A375 (cell line): ENCODE measurements around a stretch of chr15.

DNA sequence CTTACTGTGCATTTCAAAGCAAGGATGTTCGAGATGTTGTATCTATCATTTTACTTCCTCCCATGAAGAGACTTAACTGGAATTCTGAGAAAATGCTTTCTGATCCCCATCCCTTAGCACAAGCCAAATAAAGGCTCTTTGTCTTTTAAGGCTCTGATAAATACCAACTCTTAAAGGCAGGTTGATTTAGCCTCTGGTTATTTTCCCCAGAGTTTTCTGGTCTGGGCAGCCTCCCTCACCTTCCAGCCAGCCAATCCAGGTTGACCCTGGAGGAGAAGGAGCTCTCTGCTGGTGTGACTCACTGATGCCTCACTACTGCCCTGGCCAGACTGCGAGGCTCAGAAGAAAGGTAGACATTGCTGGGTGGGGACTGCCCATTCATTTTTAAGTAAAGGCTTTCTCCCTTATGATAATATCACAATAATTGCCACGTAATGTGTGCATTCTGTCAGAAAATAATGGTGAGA lies 37.1 kb downstream of the SLCO3A1 start:
- RAMPAGE, long total RNA: no peak

DNA sequence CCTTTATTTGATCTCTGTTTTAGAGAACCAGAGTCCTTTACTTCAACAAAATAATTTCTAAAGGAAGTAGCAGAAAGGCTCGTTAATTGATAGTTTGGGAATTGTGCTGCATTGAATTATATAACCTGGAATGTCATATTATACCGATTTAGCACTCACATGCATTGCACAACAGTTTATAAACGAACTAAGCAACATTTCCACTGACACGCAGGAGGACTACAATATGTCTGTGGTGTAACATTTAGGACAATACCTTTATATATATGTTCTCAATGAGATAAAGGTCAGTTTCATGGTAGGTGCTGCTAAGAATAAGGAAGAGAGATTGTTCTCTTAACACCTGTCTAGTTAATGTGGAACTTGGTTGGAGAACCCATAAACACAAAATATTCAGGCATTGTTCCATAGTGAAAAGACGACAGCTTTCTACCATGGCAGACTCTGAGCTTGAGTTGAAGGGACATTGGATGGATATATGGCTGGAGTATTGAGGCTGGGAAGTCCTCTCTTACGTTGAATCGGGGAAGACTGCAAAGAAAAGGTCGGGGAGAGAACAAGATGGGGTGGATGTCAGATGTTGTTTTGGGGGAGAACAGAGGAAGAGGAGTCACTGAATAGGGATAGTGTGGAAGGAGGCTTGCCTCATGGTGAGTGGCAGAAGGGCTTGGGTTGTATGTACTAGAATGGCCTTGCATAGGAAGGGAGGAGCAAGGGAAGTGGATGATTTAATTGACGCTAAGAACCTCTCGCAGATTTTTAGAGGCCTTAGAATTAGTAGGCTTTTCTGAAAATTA lies 153.6 kb downstream of the SLCO3A1 start:
- RAMPAGE, long total RNA: no peak

GRCh38 chr15:92101590-92102160 lies 248.2 kb downstream of the SLCO3A1 start:
- RAMPAGE, long total RNA: no peak

DNA sequence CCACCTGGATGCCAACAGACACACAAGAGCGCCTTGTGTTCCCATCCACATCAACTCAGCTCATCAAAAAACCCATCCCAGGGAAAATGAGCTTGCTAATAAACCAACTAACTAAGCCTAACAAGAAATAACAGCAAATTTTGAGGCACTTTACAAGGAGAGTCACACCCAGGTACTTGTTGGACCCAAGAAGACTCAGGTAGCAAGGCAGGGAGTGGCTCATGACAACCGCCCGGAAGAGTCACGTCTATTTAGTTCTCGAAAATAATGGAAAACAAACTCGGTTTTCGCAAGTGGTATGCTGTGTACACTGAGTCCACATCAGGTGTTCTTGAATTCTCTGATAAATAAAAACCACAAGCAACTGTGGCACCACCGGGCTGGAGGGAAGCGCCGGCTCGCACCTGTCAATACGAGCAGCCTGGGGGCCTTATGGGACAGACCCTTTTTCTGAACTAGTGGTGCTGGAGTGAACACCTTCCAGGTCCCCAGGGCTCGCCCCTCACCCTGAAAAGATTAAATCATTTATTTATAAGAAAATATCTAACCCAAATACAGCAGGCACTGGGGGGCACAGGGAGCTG lies 40.4 kb downstream of the FAM174B start:
- RAMPAGE, long total RNA: no peak

- RAMPAGE, long total RNA: no peak
Measured at GRCh38 chr15:92630058-92630508, 25.5 kb downstream of the FAM174B start.

GRCh38 chr15:92795503-92795880 lies 104.6 kb upstream of the CHD2 start:
- RAMPAGE, long total RNA: no peak

- RAMPAGE, long total RNA: no peak
Measured at GRCh38 chr15:92809004-92809303, 91.2 kb upstream of the CHD2 start.

DNA sequence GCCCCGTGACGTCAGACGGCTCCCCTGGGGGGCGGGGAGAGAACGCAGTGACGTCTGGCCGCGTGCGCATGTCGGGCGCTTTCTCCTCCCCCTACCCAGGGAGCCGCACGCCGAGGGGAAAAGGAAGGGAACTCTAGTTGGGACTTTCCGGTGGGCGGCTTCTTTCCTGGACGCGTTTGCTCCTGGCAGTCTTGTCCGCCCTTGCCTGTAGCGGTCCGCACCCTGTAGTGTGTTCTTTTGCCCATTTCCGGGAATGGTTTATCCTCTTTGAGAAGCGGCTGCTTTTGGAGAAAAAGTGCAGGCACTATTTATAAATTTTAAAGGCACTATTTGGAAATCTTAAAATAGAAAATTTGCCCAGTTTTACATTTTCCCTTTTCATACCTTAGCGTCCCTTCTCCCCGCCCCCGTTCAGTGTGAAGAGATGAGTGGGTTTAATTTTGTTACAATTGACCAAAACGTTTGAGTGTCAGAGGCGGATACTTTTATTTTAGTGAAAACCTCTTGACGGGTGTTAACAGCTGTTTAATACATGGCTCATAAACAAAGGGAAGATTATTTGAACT lies 4.3 kb downstream of the CHD2 start:
- RAMPAGE, long total RNA: no peak

GRCh38 chr15:92906468-92907721 lies 6.8 kb downstream of the CHD2 start:
- RAMPAGE, long total RNA: no peak

- RAMPAGE, long total RNA: no peak
Measured at GRCh38 chr15:93005243-93005556, 83.8 kb downstream of the RGMA start.

DNA sequence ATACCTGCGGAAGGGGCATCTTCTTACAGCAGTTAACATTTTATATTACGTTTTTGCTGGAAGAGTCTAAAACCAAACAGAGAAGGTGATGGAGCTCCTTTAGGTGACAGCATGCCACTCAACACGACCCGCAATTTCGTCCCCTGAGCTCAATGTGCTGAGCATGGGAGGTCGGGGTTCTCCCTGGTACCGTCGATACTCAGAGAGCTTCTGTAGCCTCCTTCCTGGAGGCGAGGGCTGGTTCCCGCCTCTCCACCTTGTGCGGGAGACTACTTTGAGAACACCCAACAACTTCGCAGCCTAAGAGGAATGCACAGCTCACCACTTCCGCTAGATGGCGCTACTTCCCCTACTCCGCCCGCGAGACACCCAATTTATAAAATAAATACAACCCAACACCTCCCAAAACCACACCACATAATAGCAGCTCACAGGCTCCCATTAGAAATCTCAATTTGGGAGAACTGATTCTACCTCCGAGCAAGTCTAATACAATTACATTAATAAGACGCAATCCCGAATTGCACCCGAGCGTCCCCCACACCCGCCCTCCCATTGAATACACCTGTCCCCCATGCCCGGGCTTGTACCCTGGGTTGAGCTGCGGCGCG lies 1.2 kb downstream of the RGMA start:
- RAMPAGE, long total RNA: no peak

DNA sequence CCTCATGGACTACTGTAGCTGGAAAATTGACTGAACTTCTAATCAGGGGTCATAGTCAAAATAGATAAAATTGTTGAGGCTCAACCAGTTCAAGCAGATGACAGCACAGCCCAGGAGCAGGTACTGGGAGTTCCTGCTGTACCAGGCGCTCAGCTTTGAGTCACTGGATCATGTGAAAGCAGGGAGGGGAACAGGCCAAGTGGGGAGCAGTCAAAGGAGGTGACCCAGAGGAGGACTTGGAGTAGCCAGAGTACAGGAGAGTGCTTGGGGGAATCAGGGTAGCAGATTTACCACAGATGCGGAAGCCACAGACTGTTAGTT lies 369.4 kb upstream of the MCTP2 start:
- RAMPAGE, long total RNA: no peak

DNA sequence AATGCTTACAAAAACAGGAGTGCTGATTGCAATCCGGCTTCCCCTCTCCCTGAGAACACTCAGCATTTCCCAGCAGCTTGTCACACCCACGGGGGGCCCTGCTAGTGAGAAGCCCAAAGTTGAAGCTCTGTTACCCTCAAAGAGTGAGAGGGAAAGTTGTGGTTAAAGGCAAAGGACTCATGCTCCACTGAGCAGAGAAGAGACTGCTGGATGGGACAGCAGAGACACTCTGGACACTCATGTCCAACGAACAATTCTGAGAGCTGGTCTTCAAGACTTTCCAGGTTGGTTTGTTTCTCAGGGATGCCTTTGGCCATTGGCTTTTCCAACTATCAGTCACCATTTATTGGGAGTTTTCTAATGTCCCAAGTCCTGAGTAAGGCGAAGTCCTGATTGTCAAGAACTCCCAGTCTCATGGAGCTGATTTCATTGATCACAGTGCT lies 3.1 kb downstream of the MCTP2 start:
- RAMPAGE, long total RNA: no peak

- RAMPAGE, long total RNA: no peak
Measured at GRCh38 chr15:94459675-94460495, 228.5 kb downstream of the MCTP2 start.

DNA sequence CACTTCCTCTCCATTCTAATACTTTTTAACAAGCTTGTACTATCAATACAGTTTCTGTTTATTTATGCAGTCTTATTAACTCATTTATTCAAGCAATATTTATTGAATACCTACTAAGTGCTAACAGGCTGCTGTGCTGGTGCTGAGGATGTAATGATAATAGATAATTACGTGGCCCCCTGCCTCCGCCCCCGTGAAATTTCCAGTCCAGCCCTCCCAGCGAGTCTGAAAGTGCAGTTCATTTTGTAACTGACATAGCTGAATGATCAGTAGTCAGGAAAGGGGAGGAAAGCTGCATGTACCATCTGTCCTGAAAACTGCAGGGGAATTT lies 736.7 kb downstream of the MCTP2 start:
- RAMPAGE, long total RNA: no peak

- RAMPAGE, long total RNA: no peak
Measured at GRCh38 chr15:95017664-95018468, 786.5 kb downstream of the MCTP2 start.

DNA sequence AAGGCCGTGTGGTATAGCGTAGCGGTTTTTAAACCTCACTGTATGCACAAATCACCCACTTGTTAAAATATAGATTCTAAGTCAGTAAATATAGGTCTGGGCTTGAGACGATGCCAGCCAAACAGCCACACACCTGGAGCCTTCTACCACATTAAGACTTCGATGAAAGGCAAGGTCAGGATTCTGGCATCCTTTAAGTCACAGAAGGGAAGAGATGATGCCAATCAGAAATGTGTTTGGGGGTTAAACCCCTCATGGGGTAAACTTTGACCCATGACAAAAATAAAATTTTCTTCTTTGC lies 848.3 kb downstream of the MCTP2 start:
- RAMPAGE, long total RNA: no peak

- RAMPAGE, long total RNA: no peak
Measured at GRCh38 chr15:95262902-95263360, 1031.6 kb downstream of the MCTP2 start.

- RAMPAGE, long total RNA: no peak
Measured at GRCh38 chr15:95279454-95279688, 1048.0 kb downstream of the MCTP2 start.

DNA sequence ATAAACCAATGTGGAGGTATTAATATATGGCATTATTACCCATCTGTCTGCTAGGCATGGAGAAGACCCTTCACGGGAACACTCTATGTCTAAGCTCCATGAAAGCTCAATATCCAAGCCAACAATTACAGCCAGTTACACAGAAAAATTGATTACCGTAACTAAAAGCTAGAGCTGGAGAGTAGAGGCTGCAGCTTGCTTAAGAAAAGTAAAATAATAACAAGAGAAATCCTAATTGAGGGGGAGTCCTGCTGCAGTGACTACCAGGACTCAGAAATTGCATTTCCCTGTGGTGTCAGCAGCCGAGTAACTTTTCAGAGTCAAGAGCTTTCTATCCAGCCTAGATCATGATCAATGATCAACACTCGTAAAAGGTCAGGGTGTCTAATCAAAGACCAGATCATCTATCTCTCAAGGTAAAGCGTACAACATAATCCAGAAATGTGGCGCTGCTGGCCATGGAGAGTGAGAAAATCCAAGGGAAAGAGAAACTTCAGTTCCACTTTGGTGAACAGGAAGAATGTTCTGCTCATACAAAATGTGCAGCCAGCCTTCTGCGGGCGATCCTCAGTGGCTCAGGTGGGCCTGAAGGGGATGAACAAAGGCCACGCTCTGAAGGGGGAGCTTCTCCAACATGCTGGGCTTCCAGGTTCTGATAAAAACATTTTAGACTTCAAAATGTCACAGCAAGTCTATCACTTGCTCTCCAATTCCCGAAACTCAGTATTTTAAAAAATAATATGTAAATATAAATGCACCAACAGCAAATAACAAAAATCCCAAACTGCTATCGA lies 1005.9 kb upstream of the NR2F2 start:
- RAMPAGE, long total RNA: no peak